ENCODE measurements around a stretch of chr10.

- PRO-cap, result no peak
Observed at GRCh38 chr10:125054824-125055361, 27.0 kb upstream of the CTBP2 start.

- PRO-cap, result no peak
Observed at GRCh38 chr10:125056925-125058013, 29.4 kb upstream of the CTBP2 start.

DNA sequence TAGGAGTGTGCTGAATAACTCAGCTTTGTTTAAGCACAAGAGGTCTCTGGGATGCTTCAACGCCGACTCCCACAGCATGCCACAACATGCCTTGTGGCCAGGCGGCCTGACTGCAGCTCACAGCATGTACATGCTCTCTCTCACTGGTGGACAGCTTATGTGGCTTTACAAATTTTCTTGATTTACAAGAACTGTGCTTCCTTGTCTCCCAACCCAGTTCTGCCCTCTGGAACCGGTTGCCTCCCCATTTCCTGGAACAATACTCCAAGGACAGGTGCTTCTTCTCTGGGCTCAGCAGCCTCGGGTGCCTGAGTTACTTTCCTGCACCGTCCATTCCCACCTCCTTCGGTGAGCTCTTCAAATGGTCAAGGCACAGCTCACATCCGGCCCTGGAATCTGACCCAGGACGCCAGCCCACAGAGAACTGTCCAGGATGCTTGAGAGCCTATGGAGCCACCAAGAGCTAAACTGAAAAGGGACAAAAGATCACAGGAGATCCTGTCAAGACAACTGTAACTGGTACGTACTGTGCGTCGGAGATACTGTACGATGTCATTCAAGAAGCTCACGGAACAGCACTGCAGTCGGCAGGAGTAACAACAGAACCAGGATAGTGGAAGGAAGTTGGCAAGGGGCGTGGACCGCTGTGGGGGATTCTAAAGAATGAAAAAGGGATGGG, 59.9 kb upstream of the CTBP2 start:
- PRO-cap, result no peak

DNA sequence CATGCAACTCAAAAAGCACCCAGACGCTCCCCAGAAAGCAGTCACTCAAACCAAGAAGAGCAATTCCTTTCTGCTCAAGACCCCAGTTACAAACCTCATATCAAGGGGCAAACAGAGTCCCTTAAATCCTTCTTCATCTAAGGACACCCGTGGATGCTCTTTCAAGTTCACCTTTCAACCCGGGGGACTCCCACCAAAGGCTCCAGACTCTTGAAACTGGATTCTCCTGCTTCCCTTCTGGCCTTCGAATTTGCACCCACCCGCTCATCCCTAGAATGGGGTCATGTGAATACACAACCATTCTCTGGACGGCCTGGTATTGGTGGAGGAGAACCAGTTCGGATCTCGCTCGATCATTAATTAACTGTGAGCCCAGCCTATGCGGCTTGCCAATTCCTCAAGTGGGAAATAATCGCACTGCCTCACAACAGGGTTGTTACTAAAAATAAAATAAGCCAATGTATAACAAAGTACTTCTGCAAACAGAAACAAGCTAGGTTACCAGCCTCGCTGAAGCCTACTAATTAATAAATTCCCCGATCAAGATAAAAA, 116.2 kb upstream of the CTBP2 start:
- PRO-cap, result no peak

DNA sequence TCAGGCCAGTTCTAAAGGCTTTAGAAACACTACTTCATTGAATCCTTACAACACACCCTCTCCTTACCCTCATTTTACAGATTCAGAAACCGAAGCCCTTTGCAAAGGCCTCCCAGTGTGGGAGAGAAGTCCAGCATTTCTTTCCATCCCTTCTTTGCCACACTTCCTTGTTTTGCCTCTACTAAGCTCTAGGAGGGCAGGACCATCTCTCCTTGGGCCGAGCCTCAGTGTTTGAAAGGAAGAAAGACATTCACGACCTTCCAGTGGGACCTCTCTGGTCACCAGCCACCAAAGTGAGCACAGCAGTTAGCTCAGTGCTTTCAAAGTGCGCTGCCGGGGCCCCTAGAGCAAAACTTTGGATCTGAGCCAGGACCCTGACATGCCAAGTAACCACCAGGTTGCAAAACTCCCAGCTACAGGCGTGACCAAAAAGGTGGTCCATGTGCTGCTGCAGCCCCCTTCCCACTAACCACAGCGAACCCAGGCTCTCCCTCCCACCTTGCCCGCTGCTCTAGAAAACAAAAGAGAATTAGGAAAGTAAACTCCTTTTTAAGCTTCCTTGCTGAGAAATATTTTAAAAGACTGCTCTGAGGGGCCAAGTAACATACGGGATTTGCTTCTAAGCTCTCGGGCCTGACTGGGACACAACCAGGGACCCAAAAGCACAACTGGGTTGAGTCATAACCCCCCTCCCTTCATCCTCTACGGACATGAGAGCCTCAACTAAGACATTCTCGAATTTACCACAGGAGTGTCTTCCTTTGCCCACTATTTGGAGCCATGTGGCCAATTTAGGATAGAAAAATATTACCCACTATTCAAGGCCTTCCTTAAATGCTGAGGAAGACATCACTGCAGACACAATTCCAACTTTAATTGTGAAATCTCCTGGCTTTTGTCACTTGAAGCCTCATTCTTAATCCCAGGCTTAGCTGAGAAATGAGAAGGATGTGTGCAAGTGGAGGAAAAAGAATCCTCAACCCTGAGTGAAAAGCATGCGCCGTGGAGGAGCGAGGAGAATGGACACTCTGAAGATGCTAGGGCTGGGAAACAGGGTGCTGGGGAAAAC, 120.4 kb upstream of the CTBP2 start:
- PRO-cap, result unidirectional peak, minus-strand start at position 156 of the sequence

GRCh38 chr10:125209631-125209977, 181.7 kb upstream of the CTBP2 start:
- PRO-cap, result no peak

DNA sequence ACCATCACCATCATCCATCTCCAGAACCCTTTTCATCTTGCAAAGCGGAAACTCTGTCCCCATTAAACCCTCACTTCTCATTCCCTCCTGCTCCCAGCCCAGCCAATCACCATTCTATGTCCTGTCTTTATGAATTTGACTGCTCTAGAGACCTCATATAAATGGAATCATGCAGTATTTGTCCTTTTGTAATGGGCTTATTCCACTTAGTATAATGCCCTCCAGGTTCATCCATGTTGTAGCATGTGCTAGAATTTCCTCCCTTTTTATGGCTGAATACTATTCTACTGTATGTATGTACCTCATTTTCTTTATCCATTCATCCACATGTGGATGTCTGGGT, 202.1 kb upstream of the CTBP2 start:
- PRO-cap, result unidirectional peak, minus-strand start at position 53 of the sequence

- PRO-cap, result no peak
Observed at GRCh38 chr10:125853779-125854366, 27.2 kb downstream of the DHX32 start.

GRCh38 chr10:125940417-125940825, 44.1 kb downstream of the FANK1 start:
- PRO-cap, result no peak

DNA sequence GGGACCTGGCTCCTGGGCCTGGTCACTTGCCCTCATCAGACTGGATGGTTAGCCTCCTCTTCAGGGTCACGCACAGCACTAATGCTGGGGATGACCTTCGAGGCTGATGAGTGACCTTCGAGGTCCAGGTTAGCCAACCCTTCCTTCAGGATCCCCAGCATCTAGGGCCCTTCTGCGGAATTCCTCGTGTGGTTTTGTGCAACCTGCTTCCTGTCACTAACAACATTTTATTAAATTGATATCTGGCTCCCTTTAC, 229.7 kb downstream of the FANK1 start:
- PRO-cap, result no peak

DNA sequence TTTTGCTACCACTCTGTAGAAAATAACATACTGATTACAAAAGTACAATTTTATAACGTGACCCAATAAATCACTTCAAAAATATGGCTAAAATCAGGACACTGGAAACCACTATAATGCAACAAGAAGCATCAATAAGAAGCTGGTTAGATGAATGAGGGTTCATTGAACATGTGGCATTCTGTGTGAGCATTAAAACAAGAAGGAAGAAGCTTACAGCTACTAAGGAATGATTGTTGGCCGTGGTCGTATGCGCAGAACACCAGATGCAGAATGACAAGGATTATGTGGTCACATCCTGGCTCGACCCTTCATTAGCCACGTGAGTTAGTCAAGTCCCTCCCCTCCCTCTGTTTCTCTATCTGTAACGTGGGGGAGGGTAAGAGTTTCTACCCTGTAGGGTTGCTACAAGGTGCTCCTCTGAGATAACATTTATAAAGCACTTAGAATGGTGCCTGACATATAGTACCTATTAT, 174.3 kb downstream of the ADAM12 start:
- PRO-cap, result no peak

DNA sequence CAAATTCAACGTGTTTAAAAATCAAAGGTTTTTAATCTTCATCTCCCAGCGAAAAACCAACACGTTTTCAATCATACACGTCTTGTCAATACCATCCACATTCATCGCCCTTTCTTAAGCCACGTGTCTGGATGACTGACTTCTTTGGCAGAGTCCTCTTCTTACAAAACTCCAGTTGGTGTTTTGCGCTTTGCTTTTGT, 49.1 kb downstream of the ADAM12 start:
- PRO-cap, result no peak

DNA sequence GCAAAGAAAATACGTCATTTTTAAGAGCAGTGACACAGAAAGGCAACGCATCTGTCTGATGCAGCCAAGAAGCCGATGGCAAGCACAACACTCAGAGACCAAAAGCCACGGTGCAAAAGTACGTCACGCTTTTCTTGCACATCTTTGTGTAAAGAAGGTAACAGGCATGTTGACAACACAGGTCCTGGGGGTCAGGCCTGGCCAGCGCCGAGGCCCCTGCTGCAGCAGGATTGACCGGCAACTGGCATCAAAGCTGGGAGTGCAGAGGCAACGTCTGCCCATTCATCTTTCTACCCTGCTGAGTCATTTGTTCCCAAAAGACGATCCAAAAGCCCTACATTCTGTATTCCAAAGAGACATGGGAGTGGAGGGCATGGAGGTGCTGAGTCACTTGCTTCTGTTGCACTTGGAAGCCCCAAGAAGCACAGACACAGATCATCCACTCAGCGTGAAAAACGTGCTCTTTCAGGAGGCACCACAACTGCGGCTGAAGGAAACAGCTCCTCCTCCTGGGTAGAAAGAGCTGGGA, 71.0 kb upstream of the ADAM12 start:
- PRO-cap, result no peak

DNA sequence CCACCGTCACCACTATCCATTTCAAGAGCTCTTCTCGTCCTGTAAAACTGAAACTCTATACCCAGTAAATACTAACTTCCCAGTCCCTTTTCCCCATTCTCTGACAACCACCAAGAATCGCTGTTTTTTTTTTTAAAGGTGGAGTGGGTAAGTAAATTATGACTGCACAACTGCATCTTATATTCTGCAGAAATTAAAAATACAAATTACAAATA, 123.1 kb upstream of the ADAM12 start:
- PRO-cap, result no peak

GRCh38 chr10:126523214-126523438, 134.8 kb upstream of the ADAM12 start:
- PRO-cap, result unidirectional peak, minus-strand start at chr10:126523280

DNA sequence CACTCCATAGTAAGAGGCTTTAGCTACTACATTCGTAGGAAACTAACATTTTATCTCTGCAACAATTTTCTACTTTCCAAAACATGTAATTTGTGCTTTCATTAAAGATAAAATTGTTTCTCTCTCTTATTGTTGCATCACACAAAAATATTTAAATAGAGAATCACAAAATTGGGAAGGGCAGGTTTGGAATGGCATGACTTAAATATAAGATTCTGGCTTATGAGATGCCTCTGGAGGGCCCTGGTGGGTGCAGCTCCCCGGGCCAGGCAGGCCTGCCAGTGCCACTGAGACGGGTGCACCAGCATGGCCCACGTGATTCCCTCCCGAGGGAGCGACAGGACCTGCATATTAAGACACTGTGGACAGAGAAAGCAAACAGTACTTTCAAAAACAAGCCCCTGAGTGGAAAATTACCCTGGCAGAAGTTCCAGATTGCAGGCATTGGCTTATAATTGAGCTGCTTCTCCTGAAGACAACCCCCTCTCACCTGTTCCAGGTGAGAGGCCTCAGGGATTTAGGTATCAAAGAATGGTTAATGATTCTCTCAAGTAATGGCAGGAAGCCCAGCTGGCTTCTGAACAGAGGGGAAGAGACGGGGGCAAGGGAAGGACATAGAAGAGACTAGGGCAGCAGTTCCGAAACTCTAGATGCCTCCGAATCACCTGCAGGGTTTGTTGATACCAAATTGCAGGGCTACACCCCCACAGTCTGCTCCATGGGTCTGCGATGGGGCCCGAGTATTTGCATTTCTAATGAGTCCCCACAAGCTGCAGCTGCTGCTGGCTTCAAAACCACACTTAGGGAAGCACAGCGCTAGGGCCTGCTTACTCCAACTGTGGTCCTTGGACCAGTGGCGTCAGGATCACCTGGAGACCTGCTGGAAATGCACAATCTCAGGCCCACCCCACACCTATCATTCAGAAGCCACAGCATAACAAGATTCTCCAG, 66.0 kb upstream of the DOCK1 start:
- PRO-cap, result bidirectional peak, plus-strand start at position 584 of the sequence, minus-strand start at position 325 of the sequence

GRCh38 chr10:126881736-126882591, 23.3 kb upstream of the DOCK1 start:
- PRO-cap, result no peak

- PRO-cap, result no peak
Observed at GRCh38 chr10:126950249-126951196, 45.3 kb downstream of the DOCK1 start.

GRCh38 chr10:127012167-127012366, 106.8 kb downstream of the DOCK1 start:
- PRO-cap, result no peak

GRCh38 chr10:127022992-127023410, 117.8 kb downstream of the DOCK1 start:
- PRO-cap, result no peak